SK-N-DZ (cell line): ENCODE measurements around a stretch of chr3.

RAMPAGE:
- cytosol, long total RNA: no peak
- nucleus, long total RNA: no peak
Measured at GRCh38 chr3:21795209-21795740, 44.3 kb upstream of the ZNF385D start.

RAMPAGE:
- cytosol, long total RNA: no peak
- nucleus, long total RNA: no peak
Measured at GRCh38 chr3:23035770-23036339, 167.3 kb upstream of the UBE2E2 start.

RAMPAGE:
- cytosol, long total RNA: no peak
- nucleus, long total RNA: no peak
Measured at GRCh38 chr3:23262494-23263124, 59.5 kb downstream of the UBE2E2 start.

DNA sequence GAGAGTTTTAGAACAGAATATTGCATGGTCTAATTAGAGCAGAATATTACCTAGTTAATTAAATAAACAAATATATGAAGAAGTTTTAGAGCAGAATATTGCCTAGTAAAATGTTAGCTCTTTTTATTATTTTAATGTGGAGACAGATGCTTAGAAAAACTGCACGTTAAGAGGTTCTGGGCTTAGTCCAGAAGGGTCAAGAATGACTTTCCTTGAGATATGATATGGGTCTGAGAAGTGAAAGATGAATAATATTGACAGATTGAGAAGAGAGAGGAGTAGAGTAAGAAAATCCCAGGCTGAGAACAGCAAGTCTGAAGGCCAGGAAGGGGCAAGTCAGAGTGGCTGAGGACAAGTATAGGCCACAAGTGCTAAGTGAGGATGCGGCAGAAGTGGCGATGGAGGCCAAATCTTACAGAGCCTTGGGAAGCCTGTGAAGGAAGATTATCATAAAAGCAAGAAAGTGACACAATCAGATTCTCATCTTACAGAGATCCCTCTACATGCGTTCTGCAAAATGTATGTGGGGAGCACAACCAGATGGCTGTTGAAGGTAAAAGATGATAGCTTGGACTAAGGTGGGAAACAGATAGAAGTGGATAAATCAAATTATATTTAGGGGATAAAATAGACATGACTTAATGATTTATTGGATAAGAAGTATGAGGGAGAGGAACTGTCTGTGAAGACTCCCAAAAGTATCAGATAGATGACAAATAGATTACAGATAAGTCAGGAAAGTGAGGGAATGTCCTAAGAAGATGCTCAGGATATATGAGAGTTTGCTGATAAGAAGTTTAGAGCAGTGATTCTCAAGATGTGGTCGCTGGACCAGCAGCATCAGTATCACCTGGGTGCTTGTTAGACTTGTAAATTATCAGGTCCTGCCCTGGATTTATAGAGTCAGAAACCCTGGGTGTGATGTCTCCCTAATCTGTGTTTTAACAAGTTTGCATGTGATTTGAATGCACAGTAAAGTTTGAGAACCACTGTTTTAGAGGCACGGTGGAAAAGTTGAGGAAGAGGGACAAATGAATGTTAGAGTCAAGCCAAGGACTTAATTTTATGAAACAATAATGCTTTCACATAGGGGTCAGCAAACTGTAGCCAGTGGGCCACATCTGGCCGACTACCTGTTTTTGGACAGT lies 189.8 kb downstream of the UBE2E2 start:
RAMPAGE:
- cytosol, long total RNA: no peak
- nucleus, long total RNA: no peak

DNA sequence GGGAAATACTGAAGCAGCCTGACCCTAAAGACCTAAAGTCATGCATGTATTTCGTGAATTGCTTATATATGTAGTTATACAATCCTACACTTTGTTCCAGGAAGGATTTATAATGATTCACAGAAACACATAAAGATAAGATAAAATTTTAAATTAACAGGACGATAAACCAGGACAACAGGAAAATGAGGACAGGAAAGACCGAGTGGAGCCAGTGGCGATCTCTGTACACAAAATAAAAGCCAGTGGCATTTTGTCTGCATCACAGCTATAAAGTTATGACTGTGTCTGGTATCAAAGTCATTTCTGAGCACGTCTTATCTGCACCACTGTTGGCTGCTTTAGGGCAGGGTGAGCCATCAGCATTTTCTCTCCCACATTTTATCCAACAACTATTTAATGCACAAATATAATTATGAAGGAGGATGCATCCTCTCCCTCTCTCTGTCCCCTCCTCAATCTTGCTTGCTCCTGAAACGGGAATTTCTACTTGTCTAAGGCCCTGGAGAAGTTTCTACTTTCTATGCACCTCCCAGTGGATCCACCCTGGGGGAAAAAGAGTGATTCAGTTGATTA lies 159.5 kb upstream of the UBE2E1 start:
RAMPAGE:
- cytosol, long total RNA: no peak
- nucleus, long total RNA: no peak

DNA sequence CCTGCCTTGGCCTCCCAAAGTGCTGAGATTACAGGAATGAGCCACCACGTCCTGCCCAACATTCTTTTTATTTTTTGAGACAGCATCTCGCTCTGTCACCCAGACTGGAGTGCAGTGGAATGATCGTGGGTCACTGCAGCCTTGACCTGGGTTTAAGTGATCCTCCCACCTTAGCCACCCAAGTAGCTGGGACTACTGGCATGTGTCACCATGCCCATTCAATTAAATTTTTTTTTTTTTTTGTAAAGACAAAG lies 29.9 kb downstream of the NR1D2 start:
RAMPAGE:
- cytosol, long total RNA: no peak
- nucleus, long total RNA: no peak

DNA sequence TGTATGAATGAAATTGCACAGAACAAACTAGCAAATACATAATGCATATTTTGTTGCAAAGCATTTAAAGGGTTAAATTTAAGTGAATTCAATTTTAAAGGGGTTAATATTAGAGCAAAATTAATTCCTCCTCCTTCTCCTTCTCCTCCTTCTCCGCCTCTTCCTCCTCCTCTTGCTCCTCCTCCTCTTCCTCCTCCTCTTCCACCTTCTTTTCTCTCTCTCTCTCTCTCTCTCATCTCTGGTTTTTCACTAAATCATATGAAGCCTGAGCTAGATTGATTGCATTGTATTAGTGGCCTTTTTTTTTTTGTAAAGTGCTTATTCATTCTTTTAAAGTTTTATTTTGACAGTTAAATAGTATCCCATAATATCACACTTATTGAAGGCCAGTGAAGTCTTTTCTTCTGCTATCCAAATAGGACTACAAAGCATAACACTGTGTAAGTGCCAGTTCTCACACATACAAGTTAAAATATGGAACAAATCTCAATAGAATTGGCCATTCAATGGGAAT lies 154.4 kb downstream of the THRB start:
RAMPAGE:
- cytosol, long total RNA: no peak
- nucleus, long total RNA: no peak

DNA sequence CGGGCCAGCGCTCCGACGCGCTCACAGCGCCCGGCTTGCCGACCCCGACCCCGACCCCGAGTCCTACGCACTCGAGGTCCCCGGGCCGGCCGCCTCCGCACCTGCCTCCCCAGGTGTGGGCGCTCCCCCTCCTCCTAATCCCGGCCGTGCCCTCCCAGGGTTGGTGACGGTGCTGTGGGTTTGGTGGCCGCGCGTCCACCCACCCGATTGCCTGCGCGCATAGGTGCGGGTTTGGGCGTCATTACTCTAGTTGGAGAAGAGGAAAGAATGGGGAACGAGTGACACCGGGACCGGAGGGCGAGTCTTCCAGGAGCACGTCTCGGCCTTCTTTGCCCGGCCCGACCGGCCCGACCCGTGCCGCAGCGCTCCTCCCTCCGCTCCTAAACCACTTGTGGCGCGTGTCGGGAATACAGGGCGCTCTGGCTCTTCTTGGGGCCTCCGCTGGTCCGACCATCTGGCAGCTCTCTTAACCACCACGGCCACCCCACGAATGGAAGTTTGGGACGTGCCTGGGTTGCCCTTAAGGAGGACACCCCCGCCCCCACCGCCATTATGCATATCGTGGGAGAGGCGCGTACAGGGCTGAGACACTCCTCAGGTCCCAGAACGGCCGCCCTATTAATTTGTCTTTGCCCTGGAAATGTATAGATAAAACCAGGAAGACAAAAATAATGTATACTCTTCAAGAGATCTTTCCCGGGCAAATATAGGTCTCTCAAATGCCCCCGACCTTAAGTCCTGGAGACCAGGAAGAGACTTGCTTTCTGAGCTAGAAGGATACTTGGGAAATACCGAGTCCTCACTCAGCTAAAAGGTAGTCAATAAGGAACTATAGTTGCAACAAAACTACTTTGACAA lies 950 bp upstream of the THRB start:
RAMPAGE:
- cytosol, long total RNA: no peak
- nucleus, long total RNA: no peak

DNA sequence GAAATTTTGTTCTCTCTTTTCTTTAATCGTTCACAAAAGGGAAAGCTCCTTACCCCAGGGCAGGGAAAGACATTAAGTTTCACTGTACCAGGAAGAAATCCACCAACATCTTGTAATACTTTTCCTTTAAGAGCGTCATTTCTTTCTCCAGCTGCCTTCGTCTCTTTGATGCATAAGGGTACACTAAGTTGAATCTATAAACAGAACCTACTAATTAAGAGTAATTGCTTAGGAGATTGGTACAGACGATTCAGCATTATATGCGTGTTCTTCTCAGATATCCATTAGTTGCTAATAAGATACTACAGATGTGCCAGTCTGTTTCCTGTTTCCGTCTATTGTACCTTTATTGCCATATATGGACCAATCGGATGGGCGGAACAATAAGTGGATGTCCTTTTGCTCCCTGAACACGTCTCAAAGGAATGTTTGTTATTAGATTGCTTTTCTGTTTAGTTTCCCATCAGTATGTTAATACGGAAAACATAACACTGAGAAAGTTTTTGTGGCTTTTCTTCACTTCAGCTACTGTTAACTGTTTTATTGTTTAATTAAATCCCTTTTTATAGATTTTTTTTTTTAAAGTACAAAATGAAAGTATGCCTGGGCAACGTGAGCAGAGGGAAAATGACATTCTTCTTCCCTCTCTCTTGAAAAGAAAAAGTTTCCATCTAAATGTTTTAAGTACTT lies 276.6 kb upstream of the RARB start:
RAMPAGE:
- cytosol, long total RNA: no peak
- nucleus, long total RNA: no peak

RAMPAGE:
- cytosol, long total RNA: no peak
- nucleus, long total RNA: no peak
Measured at GRCh38 chr3:25508225-25508743, 80.2 kb downstream of the RARB start.

DNA sequence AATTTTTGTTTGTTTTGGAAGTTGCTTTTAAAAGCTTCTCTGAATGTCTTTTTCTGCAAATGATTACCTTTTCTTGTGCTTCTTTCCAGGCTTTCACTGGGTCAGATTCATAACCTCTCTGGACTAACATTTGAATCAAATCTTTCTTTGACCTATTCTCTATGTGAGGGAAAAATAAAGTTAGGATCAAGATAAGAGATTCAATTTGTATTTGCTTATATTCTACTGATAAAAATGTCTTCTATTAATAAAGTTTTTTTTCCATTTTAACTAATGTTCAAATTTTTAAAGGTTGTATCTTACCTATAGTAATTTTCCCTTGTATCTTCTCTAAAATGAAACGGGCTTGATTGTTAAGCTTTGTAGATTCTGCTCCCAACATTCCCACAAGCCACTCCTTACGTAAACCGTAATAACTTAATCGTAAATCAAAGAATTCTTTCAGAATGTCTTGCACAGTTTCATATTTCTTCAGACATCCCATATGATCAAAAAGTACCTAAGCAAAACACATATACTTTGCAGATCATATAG lies 46.3 kb downstream of the TOP2B start:
RAMPAGE:
- cytosol, long total RNA: no peak
- nucleus, long total RNA: no peak

DNA sequence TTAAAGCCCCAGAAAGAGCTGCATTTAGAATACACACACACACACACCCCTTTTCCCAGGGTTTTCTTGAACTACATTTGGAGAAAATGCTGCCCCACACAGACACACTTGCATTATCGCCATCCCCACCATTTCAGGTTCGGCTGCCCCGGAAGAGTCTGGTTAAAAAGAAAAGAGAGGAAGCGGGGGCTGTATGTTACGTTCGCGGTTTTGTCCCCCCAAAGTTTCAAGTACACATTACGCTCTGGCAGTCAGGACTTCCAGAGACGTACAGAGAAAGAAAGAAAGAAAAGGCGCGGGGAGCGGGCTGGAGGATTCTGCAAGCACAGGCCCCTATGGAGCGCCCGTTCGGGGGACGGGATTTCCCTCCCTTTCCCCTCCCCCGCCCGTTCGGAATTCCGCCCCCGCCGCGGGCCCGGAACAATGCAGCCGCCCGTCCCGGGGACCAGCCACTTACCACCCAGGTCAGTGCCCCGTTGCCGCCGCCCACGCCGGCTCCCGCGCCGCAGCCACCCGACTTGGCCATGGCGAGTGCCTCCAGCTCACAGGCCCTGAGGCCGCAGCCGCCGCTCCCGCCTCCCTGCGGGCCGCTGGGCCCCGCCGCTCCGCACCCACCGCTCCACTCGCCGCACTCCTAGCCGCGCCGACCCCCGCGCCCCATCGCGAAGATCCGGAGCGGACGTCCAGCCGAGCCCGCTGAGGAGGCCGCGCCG lies 779 bp downstream of the TOP2B start:
RAMPAGE:
- cytosol, long total RNA: no peak
- nucleus, long total RNA: no peak

RAMPAGE:
- cytosol, long total RNA: no peak
- nucleus, long total RNA: no peak
Measured at GRCh38 chr3:26011000-26011372, 221.1 kb downstream of the OXSM start.

GRCh38 chr3:26106076-26106593 lies 316.2 kb downstream of the OXSM start:
RAMPAGE:
- cytosol, long total RNA: no peak
- nucleus, long total RNA: no peak

GRCh38 chr3:27353864-27354566 lies 15.2 kb downstream of the NEK10 start:
RAMPAGE:
- cytosol, long total RNA: no peak
- nucleus, long total RNA: no peak

RAMPAGE:
- cytosol, long total RNA: no peak
- nucleus, long total RNA: no peak
Measured at GRCh38 chr3:27479761-27480442, 4.3 kb downstream of the SLC4A7 start.

RAMPAGE:
- cytosol, long total RNA: no peak
- nucleus, long total RNA: no peak
Measured at GRCh38 chr3:27842994-27843366, 120.9 kb upstream of the EOMES start.

RAMPAGE:
- cytosol, long total RNA: no peak
- nucleus, long total RNA: no peak
Measured at GRCh38 chr3:27881353-27881946, 159.3 kb upstream of the EOMES start.

DNA sequence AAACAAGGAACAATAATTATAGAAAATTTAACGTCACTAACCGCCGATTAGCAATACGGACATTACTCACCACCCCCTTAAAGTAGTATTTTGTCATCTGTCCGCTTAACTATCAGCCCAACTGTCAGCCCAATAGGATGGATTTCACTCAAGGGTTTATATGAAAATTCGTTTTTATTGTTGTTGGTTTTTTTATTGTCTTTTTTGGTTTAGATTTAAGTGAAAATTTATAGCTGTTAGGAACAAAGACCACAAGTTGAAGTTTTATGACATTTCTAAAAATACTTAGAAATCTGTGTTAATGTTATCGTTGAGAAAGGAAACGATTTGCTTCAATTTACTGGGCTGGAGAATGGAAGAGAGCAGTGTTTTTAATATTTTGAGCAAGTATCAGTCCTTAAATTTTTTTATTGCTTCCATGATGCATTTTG lies 1.1 kb upstream of the AZI2 start:
RAMPAGE:
- cytosol, long total RNA: no peak
- nucleus, long total RNA: no peak

DNA sequence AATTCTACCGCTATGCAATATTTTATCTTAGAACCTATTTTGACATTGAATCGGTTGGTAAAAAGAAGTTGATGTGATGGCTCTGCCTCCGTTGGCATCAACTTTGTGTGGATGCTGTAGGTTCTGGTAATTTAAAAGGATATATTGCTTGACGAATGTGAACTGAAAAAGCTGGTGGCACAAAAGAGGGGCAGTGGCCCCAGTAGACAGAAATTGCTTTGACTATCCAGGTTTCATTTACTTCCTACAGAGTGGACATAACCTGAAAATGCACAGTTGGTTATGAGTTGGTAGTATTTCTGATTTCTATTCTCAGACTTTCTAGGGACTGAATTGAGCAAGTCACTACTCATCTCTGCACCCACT lies 414.3 kb upstream of the RBMS3 start:
RAMPAGE:
- cytosol, long total RNA: no peak
- nucleus, long total RNA: no peak